Mammary microvascular endothelial cell (primary cell): ENCODE data around the genes UFSP2 and CCDC110.

DNA sequence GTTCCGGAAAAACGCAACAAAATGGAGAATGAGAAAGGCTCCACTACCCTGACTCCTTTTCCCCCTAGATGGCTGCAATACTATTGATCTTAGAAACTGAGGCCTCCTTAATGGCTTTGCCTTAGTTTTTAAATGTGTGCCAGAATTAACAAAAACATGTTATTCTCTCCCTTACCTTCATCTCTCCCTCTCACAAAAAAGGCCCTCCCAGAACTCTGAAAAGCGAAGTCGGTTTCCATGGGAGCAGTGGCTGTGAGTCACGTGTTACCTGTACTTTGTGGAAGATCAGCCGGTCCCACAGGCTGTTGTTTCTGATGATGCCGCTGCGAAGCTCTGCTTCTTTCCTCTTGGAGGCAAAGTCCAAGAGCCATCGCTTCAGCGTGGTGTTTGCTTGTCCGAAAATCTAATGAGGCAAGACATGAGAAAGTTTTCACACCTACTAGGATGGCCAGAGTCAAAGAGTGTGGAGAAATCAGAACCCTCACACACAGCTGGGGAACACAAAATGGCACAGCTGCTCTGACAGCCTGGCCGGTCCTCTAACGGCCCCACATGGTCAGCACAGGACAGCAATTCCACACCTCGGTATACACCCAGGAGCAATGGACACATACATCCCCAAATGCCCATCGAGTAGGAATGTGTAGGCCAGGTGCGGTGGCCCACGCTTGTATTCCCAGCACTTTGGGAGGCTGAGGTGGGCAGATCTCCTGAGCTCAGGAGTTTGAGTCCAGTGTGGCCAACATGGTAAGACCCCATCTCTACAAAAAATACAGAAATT lies 32.6 kb upstream of the CENPU start:
- RAMPAGE, long total RNA, result no peak

- RAMPAGE, long total RNA, result no peak
These were observed 45.5 kb upstream of the CENPU start for GRCh38 chr4:184779327-184779793.

GRCh38 chr4:184814596-184815967 lies 10.7 kb downstream of the ACSL1 start:
- RAMPAGE, long total RNA, result no peak

DNA sequence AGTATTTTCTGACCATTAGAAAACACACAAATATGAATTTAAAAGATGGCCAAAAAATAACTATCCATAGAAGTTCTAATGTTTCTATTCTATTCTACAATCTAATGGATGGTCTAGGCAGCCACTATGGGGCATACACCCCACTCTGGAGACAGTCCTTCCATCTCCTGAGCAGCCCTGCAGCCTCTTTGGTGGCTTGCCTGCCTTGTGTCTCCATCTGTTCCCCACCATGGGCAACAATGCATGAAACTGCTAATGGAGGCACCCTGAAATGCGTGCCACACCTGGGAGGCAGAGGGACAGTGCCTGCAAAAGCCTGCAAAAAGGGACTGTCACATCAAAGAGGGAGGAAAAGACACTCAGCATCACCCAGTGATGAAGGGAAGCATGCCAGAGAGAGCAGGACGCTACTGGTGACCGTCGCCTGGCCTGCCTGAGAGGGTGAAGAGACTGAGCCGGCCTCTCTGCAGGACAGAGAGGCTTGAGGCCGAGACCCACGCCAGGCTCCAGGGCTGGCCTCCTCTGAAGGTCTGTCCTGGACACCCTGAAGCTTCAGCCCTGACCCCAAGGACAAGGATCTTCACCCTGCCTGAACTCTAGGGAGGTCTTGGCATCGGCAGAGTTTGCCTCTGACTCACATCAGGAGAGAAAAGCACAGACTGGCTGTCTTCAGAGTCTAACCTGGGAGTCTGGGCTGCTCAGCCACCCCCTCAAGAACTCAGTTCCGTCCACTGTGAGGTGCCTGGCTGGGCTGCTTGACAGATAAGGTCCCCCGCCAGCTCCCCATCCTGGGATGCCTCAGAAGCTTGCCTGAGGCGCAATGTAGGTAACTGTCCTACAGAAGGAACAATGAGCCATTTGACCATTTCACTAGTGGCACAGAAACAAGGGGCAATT lies 8.2 kb downstream of the ACSL1 start:
- RAMPAGE, long total RNA, result no peak

- RAMPAGE, long total RNA, result no peak
These were observed 1.2 kb downstream of the ACSL1 start for GRCh38 chr4:184824548-184824957.

DNA sequence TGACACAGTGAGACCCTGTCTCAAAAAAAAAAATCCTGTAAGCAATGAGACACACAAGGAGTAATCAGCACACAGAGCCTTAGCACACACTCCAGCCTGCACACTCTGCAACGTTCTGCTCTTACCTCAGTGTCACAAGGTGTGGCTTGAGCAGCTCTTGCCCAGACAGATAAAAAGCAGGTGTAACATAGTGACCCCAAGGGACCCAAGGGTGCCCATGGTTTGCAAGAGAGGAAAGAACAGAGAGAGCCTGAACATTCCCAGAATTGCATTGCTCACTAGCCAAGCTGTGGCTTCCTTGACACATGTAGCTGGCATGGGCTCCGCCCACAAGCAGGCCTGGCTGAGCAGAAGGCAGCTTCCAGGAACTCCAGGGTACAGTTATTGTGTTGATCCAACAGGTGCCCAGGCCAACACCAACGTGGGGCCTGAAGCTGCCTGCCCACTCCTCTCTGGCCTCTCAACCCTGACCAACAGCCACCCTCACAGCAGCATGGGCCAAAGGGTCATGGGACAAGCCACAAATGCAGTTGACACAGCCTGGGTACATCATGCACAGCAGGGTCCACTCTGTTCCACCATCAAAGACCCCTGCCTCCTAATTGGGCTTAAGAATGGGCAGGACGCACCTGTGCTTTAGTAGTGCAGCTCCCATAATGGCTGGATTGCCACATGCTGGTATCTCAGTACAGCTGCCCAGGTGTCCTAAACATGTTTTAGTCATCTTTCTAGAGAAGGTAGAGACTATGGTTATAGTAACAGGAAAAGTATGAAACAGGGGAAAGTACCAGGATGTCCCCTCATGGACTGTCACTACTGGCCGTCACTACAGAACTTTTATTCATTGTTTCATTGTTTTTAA lies 73.6 kb upstream of the ACSL1 start:
- RAMPAGE, long total RNA, result no peak

DNA sequence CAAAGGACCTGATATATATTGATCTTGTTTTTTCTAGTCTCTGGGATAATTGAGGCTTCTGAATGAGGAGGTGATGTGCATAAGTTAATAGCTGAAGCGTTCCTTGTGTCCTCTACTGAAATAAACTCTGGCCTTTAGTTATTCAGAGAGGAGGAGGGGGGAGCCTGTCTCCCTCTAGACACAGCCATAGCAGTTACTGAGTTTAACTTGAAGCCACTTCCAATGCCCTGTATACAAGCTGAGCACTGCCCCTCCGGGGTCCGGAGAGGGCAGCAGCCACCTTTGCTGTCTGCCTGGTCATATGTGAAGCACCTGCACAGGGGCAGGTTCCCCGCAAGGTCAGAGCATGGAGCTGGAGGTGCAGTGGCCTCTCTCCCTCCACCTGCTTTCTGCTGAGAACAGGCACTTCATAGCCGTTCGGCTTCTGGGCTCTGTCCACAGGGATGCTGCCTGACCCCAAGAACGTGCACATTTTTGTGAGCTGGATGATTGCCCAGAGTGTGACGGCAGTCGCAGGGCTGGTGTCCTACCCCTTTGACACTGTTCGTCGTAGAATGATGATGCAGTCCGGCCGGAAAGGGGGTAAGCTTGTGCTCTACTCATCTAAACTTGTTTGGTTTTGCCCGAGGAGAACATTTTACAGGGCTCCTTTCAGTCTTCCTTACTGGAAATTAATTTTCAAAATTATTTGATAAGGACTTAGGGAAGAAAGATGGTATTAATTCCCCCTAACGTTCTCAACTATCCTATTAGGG lies 2.4 kb downstream of the SLC25A4 start:
- RAMPAGE, long total RNA, result no peak

DNA sequence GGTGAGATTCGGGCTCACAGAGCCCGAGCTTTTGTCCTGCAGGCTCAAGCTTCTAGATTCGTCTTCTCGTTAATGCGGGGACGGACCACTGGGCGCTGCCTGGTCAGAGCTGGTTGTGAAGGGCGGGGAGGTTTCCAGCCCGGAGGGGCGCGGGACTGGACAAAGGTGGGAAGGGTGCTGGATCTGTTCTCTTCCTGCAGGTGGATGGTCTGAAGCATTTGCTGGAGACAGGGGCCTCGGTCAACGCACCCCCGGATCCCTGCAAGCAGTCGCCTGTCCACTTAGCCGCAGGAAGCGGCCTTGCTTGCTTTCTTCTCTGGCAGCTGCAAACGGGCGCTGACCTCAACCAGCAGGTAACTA lies 289 bp downstream of the ANKRD37 start:
- RAMPAGE, long total RNA, result no peak

DNA sequence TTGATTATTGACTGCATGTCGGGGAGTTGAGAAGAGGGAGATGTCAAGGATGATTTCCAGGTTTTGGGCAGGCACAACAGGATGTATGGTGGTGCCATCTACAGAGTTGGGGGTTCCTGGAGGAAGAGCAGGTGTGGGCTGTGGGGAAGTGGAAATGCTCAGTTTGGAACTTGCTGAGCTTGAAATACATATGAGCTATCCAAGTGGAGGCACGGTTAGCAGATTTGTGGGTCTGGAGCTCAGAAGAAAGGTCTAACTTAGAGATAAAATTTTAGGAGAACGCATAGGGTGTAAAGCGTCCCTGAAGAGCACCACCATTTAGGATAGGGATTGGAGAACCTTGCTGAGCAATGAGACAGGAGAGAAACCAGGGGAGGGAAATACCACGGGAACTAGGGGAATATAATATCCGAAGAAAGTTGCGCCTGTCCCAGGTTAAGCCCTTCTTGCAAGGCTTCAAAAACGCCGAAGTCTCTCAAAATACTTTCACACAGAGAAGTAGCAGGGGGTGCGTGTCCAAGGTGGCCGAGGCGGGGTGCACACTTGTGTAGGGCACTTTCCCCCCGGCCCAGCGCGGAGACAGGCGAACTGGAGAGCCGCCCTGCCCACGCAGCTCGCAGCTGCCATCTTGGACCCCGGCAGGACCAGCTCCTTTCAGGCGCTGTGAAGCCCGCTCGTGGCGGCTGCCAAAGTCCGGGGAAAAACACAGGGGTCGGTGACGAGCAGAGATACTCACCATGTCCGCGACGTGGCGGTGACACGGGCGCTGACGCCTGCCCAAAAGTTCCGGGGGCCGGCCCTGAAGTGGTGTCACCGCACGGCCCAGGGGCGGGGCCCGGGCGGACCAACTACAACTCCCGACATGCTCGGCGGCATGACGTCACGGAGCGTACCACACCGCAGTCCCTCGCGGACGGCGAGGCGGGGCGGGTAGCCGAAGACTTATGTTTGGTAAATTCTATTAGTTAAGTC lies at the start of gene UFSP2:
UFSP2 (minus strand) TSS at position 835 of the 972 bp plus-strand sequence.
- RAMPAGE, long total RNA, result start-site peak on the minus strand centred at position 808 of the sequence, 69 bp wide, 1,295 and 382 reads in 2 replicates

DNA sequence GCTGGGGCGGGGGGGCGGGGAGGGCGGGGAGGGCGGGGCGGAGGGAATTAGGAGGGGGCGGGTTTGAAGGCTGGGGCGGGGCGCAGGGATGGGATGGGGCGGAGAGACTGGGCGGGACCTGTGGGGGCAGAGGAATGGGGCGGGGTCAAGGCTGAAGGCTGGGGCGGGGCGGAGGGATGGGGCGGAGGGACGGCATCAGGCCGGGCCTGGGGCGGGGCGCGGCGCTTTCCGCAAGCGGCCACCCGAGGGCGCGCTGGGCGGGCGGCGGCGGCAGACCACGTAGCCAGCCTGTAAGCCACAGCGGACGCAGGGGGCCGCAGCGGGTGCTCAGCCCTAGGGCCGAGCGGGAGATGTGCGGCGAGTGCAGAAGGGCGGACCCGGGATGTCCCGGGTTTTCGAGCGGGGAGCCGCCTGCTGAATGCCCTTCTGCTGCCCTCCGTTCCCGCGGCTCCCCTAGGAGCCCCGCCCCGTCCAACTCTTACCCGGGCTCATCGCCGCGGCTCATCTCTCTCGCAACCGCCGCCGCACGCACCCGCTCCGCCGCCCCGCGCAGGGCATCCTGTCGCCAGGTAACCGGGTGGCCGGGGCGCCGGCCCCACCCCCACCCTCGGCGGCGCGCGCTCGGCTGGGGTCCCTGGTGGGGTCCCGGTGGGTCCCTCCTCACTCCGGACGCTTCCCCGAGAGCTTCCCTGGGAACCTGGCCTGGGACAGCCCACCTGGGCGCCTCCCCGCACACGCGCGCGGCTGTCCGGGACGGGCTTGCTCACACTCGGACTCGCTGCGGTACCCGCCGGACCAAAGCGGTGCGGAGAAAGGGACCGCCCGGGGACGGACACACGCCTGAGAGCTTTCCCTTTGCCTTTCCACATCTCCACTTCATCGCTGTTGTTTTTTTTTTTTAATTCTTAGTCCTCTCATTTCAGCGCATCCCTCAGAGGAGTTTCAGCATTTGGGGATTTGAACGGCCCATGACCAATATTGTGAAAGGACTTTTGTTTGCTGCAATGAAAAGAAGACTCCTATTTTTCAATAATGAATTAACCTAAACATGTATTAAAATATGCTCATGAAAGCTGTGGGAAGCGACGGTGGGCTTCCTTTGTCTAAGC lies at the start of gene CCDC110:
CCDC110 (minus strand) TSS at position 542 of the 1,109 bp plus-strand sequence.
- RAMPAGE, long total RNA, result no peak

GRCh38 chr4:185513370-185514237 lies 21.7 kb downstream of the PDLIM3 start:
- RAMPAGE, long total RNA, result no peak

DNA sequence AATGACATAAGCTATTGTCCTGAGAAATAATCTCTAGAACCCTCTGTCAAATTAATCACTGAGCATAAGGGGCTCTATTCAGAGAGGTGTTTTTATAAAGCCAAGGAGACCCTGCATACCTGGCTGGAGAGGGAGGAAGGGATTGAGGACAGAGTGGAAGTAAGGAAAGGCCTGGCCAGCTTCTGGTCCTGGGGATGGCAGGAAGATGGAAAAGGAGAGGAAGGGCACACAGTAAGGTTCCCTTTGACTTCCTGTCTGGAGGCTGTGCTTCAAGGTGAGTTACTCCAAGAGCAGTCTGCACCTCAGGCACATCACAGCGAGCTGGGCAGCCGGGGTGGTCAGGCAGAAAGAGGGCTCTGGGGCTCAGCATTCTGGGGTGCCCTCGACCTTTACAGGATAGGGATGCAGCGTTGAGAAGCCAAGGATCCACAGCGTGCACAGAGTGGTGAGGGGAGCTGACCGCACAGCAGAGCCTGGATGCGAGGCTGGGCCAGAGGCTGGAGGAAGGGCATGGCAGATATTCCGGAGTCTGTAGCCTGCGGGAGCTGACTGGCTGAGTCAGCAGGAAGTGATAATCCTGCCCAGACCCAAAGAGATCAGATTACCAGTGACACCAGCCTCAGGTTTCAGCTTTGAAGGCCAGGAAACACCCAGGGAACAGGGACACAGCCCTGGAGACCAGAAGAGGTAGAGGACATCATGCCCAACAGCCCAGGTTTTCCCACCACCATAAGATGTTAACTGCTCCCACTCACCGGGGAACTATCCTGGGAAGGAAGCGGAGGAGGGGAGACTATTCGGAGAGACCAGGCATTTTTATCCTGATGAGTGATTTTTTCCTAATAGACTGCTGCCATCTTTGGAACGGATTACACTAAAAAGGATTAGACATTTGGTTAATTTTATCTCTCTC lies 38.4 kb upstream of the PDLIM3 start:
- RAMPAGE, long total RNA, result no peak

DNA sequence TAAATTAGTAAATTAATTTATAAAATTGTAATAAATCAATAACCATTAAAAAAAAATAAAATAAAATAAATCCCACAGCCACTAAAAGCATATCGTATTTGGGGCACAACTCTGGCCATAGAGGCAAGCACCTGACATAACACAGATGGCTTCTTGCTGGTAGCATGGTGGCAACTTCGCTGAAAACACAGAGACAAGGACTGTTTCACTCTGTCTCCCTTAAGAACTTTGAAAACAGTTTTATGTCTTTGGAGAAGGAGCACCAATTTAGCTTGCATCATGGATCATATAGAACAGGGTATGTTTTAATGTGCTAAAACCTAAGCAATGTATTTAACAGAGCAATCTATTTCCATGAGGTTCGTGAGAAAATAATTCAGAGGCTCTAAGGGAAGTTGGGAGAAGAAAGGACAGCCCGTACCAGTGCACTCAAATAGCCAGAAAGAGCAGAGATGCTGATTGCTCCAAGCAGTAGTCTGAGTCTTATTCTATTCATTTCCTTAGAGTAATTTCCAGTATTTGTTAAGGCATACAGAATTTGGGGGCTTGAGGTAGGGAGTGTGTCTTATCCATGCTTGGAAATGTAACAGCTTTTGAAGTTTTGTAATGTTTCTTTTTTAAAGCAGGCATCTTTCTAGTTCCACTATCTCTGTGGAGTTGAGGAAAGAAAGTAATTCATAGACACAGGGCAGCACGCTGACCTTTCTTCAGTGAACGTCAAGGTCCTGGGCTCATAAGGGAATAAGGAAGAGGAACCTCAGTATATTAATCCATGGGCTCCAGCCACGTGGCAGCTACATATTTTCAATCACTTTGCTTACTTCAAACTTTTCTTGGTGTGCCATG lies 88.7 kb downstream of the SORBS2 start:
- RAMPAGE, long total RNA, result no peak

DNA sequence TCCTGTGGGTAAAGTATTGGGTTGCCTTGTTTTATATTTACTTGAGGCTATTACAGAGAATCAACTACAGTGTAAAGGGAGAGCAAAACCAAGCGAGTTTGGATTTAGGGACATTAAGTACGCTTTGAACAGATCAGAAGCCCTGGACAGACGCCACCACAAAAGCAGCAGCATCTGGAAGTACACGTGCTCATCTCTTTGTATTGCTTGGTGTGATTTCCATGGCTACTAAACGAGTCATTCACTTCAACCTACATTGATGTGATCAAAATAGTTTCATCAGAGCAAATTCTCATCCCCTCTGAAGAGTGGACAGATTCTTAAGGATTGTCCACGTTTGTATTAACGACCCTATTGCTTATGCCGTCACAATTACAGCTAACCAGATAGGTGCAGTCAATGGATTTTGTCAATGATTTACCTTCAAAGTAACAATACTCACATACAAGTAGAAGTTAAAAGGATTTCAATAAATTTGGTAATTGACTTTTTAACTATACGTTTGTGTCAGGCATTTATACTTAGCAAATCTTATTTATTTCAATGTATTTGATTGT lies 85.0 kb downstream of the SORBS2 start:
- RAMPAGE, long total RNA, result no peak

DNA sequence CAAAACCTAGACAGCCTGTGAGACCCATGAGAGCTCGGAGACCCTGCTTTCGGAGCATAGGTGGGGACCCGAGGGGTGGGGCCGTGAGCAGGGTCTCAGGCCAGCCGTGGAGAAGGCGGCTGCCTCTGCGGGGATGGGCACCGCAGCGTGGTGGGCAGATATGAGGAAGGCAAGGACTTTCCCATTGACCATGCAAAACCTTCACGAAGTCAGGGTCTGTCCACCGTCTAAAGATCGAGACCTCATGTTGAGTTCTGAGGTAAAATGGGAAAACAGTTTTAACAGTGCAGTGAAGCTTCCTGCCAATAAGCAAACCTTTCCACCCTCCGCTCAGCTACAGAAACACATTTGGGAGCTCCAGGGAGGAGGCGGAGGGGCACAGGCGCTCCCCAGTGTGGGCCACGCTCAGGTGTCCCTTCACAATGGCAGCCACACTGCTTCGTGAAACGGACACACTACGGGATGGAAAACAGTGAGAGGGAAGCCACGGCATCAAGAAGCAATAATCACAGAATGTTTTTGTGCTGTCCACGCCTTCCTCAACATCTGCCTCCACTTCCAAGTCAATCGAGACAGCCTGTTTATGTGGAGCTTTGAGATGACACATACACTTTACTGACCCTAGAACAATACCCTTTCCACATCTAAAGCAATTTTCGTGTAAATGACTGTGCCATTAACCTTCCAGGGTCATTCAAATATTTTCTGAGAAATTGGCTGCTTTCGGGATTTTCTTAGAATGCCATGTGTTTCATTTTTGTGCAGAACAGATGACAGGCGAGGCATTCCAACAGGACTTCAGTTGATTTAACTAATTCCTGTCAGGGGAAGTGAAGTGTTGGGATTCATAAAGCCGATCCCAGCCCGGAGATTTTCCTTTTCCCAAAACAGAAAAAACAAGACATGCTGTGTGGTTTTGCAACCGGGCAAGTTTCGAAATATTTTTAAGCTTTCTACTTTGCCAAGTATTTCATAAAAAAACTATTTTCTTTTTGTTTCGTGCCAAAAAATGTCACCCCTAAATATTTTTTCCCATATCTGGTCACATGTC lies 74.1 kb downstream of the SORBS2 start:
- RAMPAGE, long total RNA, result no peak

DNA sequence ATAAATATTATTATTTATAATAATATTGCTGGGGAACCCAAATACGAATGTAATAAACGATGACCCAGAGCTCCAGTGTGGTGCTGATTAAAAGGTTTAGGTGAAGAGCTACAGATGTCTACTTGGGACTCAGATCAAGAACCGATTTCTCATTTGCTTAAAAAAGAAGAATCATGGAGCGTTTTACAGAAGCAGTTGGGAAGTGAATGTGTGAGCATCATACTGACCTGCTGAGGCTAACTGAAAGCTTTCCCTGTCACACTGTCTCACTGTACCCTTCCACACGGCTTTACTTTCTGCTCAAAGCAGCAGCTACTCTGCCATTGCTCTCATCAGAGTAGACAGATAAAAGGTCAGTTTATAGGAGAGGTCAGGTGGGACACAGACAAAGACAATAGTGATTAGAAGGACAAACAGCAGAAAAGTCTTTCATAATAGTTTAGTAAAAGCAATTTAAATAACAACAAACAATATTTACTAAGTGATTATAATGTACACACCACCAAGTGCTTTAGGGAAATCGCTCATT lies 24.1 kb upstream of the SORBS2 start:
- RAMPAGE, long total RNA, result no peak

- RAMPAGE, long total RNA, result no peak
These were observed 53.9 kb upstream of the SORBS2 start for GRCh38 chr4:185865678-185866464.

DNA sequence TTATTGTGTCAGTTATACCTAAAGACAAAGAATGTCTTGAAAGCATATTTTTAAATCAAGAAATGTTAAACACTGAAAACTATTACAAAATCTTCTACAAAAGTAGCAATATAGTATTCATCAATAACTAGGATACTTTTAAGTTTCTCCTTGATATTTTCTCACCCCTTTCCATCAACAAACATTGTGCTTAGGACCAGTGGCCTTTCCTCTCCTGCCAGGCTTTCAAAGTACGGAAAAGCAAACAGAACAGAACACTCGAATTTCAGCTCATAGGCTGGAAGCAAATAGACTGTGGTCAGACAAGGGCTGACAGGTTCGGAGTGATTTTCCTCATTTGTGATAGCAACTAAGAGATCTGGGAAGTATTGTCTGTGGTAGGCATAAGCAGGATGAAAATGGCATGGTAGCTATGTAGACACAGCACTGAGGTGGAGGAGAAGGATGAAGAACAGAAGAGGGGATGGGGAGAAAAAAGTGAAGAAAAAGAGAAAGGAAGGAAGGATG lies 68.6 kb upstream of the SORBS2 start:
- RAMPAGE, long total RNA, result no peak

DNA sequence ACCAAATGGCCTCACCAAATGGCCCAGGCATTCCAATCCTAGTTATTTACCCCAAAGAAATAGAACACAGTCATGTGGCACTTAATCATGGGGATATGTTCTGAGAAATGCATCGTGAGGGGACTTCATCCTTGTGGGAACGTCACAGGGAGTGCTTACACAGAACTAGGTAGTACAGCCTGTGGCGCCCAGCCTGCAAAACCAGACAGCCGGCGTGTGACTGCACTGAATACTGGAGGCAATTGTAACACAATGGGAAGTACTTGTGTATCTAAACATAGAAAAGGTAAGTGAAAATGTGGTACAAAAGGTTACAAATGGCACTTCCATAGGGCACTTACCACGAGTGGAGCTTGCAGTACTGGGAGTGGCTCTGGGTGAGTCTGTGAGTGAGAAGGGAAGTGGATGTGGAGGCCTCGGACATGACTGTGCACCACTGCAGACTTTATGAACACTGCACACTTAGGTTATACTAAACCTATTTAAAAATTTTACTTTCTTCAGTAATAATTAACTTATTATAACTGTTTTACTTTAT lies 5.2 kb downstream of the TLR3 start:
- RAMPAGE, long total RNA, result no peak

GRCh38 chr4:186157725-186158483 lies 33.5 kb upstream of the CYP4V2 start:
- RAMPAGE, long total RNA, result no peak